Occipital lobe (tissue), 2 donors: Measurements from ENCODE around the genes ZNF787, SMIM17, ZNF304, ZNF548, ZNF416 and ZNF530.

DNA sequence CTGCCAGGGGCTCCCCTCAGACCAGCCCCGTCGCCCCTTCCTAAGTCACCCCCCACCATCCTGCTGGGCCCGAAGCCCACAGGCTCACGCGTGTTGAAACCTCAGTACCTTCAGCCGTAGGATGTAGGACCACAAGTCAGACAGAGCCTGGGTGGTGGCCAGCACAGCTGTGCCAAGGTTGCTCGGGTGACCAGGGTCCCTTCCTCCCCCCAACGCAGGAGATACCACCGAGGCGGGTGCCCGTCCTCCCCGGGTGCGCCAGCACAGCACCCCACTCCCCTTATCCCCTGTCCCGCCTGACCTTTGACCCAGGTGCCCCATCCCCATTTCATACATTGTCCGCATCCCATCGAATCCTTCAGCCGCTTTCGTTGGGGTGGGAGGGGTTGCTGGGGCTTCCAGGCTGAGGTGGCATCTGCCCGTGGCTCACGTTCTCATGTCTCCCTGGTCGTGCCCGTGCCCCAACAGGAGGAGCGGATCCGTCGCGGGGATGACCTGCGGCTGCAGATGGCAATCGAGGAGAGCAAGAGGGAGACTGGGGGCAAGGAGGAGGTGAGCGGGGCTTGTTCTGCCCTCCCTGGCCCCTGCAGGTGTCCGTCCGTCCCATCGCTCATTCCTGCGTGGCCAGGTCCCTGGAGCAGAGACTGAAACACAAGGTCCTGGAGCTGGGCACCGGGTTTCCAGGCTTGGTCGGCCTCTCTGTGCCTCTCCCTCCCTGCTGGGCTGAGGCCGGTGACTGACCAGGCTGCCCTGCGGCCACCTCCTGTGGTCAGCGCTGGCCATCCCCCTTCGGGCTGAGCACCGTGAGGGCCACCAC, 14.6 kb downstream of the EPN1 start:
- RAMPAGE, long total RNA: no peak

GRCh38 chr19:56120816-56121799, at the start of gene ZNF787:
Gene ZNF787 (minus strand): TSS chr19:56121295.
- RAMPAGE, long total RNA: no peak

DNA sequence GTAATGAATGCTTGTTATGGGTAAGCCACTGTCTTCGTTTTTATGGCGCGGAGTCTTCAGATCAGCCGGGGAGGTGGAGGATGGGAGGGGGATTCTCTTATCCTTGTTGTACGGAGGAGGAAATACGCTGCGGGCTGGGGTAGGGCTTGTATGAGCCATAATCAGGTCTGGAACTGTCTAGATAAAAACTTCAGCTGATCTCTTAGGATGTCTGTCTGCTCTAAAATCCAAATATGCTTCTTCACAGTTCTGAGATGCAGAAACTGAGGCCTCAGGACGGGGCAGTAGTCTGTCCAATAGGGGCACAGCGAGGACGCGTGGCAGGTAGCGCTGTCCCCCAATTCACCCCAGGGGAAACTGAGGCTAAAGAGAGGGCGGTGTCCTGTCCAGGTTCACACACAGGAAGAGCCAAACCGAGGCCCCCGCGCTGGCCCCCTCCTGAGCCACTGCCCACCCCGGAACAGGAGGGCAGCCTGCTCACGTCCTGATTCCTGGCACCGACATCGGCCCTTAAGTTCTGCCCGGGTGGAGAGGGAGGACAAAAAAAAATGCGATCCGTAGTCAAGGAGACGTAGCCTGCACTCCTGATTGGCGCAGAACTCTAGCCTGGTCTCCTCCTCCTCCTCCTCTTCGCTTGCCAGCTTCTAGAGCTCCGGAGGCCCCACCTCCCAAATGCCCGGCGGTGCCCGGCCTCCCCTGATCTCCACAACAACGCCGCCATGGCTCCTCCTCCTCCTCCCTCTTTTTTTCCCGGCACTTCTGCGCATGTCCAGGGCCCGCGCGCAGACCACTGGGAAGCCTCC, 740 bp upstream of the ZNF444 start:
- RAMPAGE, long total RNA: no peak

DNA sequence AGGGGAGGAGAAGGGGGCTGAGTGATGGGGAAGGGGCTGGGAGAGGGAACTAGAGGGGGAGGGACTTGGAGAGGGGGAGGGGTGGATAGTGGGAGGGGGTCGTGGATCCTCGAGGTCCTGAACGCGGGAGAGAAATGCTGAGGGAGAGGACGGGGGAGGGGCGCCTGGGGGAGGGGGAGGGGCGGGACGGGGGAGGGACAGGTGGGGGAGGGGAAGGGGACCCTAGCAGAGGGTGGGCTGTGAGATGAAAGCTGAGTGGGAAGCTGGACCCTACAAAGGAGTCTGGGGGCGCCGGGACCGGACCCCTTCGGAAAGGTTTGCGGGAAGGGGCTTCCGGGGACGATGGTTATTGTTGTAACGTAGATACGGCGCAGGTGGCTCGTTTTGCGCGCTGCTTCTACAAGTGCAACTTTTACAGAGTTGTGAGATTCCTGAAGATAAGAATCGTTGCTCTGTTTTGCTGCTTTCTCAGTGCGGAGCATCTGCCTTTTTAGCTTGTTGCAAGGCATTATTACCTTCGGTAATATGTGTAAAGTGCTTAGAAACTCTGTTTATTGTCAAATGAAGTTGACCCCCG, 481 bp downstream of the ZNF444 start:
- RAMPAGE, long total RNA: no peak

GRCh38 chr19:56142834-56143609, 1.9 kb downstream of the ZNF444 start:
- RAMPAGE, long total RNA: no peak

DNA sequence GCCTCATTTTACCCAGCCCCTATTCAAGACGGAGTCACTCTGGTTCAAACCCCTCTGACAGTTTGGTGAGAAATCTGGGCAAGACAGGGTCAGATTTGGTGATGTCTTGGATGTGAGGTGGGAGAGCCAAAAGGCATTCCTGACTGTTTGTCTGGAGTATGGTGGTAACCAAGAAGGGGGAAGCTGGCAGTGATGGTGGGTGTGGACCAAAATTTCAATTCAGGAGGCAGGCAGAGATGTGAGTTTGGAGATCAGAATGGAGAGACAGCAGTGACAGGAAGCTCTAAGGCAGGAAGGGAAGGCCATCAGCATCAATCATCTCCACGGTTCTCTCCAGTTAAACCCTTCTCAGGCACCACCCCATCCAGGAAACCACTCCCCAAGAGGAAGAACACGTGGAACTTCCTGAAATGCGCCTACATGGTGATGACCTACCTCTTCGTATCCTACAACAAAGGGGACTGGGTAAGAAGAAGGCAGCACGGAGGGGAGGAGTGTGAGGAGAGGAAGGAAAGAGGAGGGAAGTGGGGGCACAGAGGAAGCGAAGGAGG, 12.9 kb downstream of the ZSCAN5A start:
- RAMPAGE, long total RNA: no peak

DNA sequence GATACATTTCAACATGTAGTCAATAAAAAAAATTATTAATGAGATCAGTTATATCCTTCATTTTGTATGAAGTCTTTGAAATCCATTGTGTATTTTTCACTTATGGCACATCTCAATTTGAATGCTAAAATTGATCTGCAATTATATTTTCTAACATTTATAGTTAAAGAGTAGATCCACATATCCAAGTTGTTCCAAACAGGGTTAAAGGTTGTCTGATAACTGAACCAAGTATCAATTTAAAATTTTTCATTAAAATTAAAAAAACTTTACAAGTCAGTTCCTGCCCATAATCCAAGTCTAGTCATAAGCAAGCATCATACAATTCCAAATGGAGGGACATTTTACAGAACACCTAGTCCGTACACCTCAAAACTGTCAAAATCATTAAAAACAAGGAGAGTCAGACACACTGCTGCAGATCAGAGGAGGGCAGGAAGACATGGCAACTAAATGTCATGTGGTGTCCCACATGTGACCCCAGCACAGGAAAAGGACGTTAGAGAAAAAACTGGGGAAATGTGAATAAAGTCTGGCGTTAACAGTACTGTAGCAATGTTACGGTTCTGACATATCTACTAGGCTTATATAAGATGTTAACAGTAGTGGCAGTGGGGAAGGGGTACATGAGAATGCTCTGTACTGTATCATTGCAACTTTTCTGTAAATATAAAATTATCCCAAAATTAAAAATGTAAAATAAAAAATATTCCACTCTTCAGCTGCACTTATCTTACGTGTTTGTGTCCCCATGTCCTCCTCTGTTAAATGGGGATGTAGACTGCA, 2.4 kb downstream of the ZSCAN5A start:
- RAMPAGE, long total RNA: no peak

GRCh38 chr19:56321861-56322228, 7.2 kb upstream of the ZSCAN5A start:
- RAMPAGE, long total RNA: no peak

- RAMPAGE, long total RNA: start-site peak on the plus strand at chr19:56643136-56643194, 170 and 78 reads in 2 replicates
Measured at GRCh38 chr19:56642938-56643357, at the start of gene SMIM17. Gene SMIM17 (plus strand): TSS chr19:56643159.

DNA sequence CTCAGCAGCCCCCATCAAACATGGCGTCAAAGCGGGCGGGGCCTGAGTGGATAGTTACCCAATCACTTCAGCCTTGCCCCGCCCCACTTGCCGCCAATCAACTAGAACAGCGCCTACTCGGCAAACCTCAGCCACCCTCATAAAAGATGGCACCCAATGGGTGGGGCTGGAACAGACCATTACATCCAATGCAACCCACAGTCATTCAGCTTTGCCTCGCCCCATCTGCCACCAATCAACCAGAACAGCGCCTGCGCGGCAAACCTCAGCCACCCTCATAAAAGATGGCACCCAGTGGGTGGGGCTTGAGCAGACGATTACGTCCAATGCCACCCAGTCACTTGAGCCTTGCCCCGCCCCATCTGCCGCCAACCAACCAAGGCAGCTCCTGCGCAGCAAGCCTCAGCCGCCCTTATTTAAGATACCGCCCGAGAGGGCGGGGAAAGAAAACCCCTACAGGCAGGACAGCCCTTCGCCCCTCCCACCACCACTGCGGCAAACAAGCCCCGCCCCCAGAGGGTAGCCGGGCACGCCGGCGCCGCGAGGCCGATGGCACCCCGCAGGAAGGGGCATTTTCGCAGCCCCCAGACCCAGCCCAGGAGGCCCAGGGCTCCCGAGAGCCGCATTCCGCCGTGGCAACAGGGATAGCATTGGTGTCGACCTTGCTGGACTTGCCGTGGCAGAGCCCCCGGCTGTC, 853 bp downstream of the PEG3 start:
- RAMPAGE, long total RNA: no peak

GRCh38 chr19:56891096-56891369, 50.5 kb upstream of the PEG3 start:
- RAMPAGE, long total RNA: no peak

GRCh38 chr19:56963180-56963515, 122.6 kb upstream of the PEG3 start:
- RAMPAGE, long total RNA: no peak

DNA sequence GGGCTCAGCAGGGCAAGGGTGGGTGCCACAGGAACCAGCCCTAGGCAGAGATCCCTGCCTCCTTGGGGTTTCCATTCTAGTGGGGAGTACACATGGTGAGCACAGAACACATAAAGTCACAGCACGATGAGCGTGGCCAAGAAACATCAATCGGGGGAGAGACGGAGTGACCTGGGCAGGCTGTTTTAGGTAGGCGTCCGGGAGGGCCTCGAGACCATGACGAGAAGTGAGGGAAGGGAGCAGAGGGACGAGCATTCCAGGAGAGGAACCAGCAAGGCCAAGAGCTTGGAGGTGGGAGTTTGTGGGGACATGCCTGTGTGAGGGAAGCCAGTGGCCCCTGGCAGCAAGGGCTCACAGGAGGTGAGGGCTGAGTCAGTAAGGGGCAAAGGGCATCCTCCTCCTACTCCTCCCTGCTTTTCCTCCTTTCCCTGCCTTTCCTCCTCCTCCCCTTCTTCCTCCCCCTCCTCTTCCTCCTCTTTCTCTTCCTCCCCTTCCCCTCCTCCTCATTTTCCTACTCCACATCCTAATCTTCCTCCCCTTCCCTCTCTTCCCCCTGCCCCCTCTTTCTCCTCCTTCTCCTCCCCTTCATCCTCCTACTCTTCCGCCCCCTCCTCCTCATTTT, 126.4 kb upstream of the PEG3 start:
- RAMPAGE, long total RNA: no peak

DNA sequence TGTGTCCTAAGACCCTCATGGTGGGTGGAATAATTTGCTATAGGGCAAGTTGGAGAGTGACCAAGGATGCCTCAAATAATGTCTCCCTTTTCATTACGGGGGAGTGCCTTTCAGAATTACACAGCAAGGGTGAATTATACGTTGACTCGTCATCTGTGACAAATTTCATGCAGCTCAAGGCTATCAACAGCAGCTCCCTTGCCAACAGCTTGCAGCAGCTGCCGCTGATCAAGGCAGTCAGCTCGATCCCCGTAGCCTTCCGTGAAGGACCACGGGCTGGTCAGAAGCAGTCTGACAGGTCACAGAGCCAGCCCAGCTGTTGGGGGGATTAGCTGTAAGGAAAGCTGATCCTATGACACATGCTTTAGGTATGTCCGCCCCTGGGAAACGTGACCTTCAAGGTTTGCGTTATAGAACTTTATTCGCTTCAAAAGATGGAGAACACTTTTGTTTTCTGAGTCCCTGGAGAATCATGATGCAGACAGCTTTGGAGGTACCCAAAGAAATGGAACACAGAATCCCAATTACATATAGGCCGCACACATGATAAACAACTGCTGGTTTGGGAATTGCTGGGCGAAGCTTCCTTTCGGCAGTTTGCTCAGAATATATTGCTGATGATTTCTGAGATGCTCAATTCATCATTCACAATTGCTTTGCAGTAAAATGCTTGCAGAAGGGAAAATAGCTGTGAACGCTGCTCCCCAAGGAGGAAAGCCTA, 62.7 kb upstream of the USP29 start:
- RAMPAGE, long total RNA: no peak

GRCh38 chr19:57192119-57192646, 883 bp downstream of the ZNF264 start:
- RAMPAGE, long total RNA: no peak

DNA sequence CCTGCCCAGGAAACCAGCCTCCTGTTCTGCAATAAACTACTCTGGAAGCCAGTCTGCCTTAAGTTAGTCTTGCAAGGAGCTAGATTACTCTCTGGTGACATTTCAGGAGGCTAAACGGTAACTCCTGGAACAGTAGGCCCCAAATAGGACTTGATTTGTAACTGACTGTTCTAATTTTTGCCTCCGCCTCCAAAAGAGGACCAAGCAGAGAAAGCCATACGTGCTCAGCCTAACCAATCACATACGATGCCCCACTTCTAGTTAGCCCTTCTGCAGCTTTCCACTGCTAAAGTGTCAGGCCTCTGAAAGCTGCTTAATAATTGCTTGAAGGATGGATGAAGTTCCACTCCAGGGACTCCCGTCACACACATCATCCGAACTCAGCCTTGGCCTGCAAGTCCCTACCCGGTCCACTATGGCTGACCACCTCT, 751 bp downstream of the ZNF805 start:
- RAMPAGE, long total RNA: no peak

GRCh38 chr19:57350823-57351912, at the start of gene ZNF304:
Gene ZNF304 (plus strand): TSS chr19:57351271.
- RAMPAGE, long total RNA: no peak

DNA sequence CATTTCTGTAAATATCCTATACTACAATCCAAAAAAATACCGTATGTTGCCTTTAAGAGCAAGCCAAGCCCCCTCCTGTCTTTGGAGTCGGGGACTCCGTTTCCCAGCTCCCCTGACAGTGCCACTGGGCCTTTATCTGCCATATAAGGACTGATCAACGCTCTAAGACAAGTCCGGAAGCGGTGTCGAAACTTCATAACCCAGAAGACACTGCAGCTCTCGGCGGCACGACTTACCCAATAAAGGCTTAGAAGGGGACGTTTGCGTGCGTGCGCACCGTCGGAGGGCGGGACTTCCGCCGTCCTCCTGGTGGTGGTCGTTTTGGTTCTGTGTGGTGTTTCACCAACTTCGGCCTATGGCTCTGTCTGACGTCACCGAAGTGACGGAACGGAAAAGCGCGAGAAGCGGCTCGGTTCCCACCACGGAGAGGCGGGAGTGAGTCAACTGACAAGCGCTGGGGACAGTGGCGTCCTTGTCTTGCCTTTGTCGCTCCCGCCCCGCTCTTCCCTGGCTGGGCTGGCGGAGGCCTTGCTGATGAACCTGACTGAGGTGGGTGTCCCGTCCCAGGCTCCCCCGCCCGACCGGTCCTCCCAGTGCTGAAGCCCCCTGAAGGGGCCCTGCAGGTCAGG, at the start of gene ZNF548:
Gene ZNF548 (plus strand): TSS at position 289 of the 629 bp plus-strand sequence.
- RAMPAGE, long total RNA: start-site peak on the plus strand centred at position 374 of the sequence, 153 bp wide, 348 and 288 reads in 2 replicates

- RAMPAGE, long total RNA: no peak
Measured at GRCh38 chr19:57577981-57579224, at the start of gene ZNF416. Gene ZNF416 (minus strand): TSS chr19:57578911.

- RAMPAGE, long total RNA: no peak
Measured at GRCh38 chr19:57599466-57600417, at the start of gene ZNF530. Gene ZNF530 (plus strand): TSS chr19:57599885.